Measurements from ENCODE around the gene CRB2.

- PRO-cap, result no peak
- RAMPAGE, long total RNA, 4 experiments, result no peak in any of the 4 experiments
Measured at GRCh38 chr9:122087752-122088321, 5.3 kb downstream of the TTLL11 start.

GRCh38 chr9:122164180-122164748, 4.6 kb downstream of the MORN5 start:
- PRO-cap, result no peak
- RAMPAGE, long total RNA, 4 experiments, result no peak in any of the 4 experiments

DNA sequence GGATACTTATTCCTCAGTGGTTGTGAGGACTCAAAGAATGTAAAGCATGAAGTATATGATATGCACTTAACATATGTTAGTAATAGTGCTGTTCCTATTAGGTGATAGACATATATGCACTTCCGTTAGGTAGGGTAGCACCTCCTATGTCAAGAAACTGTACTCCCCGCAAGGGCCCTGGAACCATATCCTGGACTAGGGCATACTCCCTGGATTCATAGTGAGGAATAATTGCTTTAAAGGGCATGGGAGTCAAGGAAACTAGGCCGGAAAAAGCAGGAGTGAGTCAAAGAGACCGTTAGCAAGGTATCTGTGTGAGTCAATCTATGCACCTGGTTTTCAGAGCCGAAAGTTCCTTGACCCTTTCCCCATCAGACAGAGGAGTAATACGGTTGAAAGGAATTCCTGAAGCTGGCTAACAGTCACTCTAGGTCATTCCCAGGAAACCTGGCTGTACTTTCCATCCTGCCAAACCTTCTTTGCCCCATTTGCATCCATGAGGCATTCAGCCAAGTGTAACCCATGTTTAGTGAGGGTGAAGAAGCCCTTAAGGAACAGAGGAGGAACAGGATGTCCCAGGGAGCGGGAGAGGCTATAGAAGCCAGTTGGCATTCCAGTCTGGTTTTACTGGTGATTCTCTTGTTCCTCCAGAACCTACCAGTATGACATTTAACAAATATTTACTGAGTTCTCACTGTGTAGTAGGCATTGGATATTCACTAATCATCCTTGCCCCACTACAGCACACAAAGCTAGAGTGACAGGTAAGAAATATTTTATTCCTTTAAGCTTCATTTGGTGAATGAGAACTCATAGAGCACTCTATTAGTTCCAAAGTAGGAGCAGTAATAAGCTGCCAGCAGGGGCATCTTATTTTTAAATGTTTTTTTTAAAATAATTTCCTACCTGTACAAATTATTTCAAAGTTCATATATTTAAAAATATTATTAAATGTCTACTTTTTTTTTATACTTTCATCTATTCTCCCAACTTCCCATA, 16.1 kb downstream of the RBM18 start:
- PRO-cap, result no peak
- RAMPAGE, long total RNA, 4 experiments, result no peak in any of the 4 experiments

DNA sequence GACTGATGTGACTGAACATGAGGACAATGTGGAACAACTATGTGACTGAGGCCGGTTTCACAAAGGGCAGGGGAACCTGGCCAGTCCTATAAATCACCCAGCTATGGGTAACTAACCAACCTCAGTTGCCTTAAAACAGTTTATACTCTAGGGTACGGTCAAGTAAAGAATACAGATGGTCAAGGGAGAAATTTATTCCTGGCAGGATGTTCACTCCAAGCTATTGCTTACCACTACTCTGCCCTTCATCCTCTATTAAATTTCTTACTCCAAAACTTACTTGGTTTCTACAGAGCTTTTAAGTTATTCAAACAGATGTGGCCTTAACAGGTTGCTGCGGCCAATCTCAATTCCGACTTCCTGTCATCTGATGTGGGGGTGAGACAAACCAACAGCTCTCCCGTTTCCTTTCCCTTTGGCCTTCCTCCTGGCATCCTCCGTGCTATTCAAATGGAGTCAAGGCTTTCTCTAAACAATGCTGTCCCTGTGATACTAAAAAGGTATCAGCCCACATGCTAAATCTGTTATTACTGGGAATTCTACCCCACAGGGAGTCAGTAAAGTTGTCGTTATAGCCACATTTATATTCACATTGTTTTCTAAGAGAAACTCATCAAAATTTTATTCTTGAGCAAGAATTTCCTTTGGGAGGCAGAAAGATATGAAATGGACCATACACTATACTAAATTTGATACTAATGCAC, 11.9 kb downstream of the RBM18 start:
- PRO-cap, result no peak
- RAMPAGE, long total RNA, 4 experiments, result no peak in any of the 4 experiments

DNA sequence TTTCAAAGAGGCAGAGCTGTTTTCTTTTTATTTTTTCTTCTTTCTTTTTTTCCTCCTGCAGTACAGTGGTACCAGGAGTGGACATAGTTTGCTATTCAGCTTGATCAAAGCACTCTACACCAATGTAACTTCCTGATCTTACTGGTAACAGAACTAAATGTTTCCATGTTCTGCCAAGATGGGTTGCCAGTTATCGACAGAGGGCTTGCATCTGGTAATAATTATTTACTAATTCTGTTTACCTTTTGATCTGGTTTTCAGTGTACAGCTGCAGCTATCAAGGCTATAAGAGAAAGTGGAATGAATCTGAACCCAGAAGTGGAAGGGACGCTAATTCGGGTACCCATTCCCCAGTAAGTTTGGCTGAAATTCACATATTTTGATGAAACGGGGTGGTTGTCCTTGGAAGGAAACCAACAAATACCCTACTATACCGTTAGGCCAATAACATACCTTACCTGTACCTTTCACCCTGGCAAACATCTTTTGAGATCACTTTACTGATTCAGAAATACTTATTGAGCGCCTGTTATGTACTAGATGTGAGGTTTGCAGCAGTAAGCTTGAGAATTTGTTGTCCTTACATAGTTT, 26.9 kb downstream of the MRRF start:
- PRO-cap, result no peak
- RAMPAGE, long total RNA, 4 experiments, result no peak in any of the 4 experiments

DNA sequence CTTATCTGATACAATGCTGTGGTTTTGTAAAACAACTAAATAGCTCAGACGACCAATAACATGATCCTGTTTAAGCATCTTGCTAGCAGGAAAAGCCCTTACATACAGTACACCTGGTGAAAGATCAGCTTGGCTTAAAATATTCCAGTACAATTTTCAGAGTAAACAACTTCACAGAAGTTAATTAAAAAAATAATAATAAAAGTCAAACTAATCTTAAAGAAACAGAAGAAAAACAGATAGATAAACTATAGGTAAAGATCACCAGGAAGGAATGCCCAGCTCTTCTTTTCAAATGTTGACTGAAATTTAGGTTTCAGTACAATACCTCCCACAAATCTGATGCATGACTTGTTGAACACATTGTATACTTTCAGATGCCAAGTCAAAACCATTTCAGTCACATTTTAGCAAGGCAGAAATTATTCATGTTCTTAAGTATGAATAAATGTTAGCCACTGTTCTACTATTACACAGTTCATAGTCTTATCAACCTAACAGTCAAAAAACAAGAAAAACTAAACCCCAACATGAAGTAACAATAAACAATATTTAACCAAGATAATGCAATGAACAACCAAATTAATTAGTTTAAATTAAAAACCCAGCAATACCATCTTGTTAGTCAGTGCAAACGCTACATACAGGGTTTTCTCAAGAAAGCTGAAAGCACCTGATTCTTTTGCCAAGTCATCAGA, 19.8 kb upstream of the PDCL start:
- PRO-cap, result no peak
- RAMPAGE, long total RNA, 4 experiments, result no peak in any of the 4 experiments

- PRO-cap, result no peak
- RAMPAGE, long total RNA, 4 experiments, result no peak in any of the 4 experiments
Measured at GRCh38 chr9:122864963-122865687, 36.7 kb upstream of the PDCL start.

DNA sequence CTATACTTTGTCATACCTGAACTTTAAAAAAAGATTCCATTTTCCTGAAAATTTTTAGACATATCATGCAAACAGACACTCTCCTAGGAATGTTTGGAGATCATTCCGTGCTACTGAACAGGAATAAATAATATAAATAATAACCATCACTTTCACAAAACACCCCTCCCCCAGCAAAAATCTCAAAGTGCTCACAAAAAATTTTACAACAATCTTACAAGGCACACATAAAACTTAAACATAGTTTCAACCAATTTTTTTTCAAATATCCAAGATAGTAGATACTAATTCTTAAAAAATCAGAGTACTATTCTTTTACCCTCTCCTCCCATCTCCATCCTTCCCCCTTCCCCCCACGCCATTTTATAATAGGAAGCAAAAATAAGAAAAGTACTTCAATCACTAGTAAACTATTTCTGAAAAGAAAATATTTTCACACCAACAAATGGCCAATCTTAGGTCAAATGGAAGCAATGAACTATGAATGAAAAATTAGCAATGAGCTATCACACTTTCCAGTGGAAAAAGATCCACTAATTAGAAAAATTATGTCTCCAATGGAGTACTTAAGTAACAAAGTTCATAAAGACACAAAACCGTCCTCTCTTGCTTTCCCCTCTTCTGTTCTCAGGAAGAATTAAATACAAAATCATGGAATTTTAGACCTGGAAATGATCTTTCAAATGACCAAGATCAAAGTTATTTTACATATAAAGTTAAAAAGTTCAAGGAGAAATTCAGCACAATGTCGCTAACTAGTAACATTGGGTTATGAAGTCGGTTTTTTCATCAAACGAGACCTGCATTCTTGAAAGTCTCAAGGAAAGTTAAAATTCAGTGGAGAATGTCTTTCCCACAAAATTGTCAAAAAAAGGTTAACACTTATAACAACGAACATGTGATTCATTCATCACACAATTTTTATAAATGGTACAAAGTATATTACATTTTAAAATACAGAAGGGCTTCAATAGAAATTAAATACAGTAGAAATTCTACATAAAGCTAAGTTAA, 3.4 kb upstream of the RC3H2 start:
- PRO-cap, result no peak
- RAMPAGE, long total RNA, 4 experiments, result no peak in any of the 4 experiments

- PRO-cap, result no peak
- RAMPAGE, long total RNA, 4 experiments, result no peak in any of the 4 experiments
Measured at GRCh38 chr9:123106497-123107532, 73.3 kb downstream of the GPR21 start.

DNA sequence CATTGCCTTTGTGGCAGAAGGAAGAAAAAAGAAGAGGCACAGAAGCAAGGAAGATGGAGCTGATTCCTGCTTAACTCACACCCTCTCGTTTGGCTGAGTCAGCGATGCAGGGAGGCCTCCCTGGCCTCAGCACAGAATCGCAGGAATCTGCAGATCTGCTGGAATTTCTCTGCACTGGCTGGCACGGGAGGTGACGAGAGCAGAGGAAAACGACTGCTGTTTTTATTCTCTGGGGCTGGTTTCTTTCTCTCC, 20.4 kb upstream of the CRB2 start:
- PRO-cap, result bidirectional peak, plus-strand start at position 152 of the sequence, minus-strand start at position 87 of the sequence
- RAMPAGE, long total RNA, 4 experiments, result no peak in any of the 4 experiments

DNA sequence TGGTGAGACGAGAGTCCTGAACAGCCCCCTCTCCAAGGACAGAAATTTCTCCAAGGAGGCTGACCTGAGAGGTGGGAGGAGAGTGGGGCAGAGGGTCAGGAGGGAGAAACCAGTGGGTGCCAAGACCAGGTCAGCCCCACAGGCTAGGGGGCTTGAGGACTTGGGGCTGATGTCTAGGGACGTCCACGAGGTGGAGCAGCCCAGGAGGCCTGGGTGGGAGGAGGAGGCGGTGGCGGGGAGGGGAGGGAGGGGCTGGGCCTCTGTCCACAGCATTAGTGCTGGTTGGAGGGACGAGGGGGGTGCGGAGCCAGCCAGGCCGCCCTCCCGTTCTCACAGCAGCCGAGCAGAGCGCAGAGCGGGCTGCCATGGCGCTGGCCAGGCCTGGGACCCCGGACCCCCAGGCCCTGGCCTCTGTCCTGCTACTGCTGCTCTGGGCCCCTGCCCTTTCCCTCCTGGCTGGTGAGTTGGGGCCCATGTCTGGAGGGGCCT, at the start of gene CRB2:
Gene CRB2 (plus strand): TSS at position 302 of the 489 bp plus-strand sequence.
- PRO-cap, result no peak
- RAMPAGE, long total RNA, 4 experiments, result no peak in any of the 4 experiments

- PRO-cap, result no peak
- RAMPAGE, long total RNA, 4 experiments, result no peak in any of the 4 experiments
Measured at GRCh38 chr9:123356998-123357489, 1.0 kb downstream of the CRB2 start.

DNA sequence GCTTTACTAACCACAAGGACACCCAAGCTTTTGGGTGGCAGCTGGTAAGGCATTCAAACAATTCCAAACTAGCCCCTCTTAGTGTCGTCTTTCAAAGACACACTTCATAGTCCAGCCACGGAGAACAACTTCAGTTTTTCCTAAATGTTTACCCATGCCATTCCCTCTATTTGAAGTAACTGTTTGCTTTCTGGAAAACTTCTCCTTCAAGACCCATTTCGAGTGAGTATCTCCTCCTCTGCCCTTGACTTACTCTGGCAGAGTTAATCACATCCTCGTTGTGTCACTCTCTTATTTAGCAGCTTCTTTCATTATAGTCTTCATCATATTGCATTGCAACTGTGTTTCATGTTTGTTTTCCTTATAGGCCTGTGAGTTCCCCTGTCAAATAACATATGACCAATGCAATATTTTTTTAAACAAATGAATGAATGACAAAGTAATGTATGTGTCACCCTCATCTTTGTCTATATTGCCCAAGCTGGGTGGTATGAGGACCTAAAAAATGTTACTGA, 172.8 kb downstream of the CRB2 start:
- PRO-cap, result no peak
- RAMPAGE, long total RNA, 4 experiments, result no peak in any of the 4 experiments

DNA sequence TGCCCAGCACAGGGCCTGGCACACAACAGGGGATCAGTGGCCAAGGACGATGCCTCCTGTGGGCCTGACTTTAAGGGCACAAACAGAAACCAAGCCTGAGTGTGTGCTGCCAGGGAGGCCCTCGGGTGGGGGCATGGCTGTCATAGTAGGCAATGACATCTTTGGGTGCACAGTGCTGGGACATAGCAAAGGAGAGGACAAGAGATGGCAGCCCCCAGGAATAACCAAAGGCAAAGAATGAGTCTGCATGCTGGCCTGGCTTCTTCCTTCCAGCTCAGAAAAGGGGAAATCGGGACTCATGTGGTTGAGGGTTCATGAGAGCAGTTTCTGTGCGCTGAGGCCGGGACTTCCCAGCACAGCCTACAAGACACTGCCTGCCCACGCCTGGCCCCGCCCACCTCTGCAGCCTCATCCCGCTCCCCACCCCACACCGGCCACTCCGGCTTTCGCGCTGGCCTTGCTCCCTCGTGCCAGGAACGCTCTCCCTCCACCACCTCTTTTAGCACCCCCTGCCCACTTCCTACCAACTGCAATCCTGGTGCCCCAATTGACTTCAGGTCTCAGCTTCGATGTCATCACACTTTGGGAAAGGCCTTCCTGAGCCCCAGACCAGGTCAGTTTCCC, 13.8 kb upstream of the LHX2 start:
- PRO-cap, result unidirectional peak, plus-strand start at position 450 of the sequence
- RAMPAGE, long total RNA, 4 experiments, result no peak in any of the 4 experiments

- PRO-cap, result no peak
- RAMPAGE, long total RNA, 4 experiments, result no peak in any of the 4 experiments
Measured at GRCh38 chr9:124008959-124009436, 2.6 kb upstream of the LHX2 start.

DNA sequence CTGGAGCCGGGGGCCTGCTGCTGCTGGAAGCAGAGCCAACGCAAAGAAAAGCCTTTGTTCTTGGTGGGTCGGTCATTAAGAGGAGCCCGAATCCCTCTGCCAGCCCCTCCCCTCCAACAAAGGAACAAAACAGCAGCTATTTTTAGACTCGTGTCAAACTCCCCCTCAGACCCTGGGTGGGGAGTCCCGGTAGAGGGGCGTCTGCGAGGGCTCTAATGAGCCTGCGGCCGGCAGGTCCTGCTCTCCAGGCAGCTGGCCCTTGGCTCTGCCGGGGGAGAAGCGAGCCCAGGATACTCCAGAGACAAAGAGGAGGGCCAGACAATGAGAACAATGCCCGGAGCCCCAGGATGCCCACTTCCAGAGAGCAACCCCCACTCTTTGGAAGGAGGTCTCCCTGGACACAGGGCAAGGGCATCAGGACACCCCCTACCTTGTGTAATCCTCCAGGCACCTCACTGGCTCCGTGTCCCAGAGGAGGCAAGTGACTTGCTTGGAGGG, 114.1 kb downstream of the LHX2 start:
- PRO-cap, result no peak
- RAMPAGE, long total RNA, 4 experiments, result no peak in any of the 4 experiments

DNA sequence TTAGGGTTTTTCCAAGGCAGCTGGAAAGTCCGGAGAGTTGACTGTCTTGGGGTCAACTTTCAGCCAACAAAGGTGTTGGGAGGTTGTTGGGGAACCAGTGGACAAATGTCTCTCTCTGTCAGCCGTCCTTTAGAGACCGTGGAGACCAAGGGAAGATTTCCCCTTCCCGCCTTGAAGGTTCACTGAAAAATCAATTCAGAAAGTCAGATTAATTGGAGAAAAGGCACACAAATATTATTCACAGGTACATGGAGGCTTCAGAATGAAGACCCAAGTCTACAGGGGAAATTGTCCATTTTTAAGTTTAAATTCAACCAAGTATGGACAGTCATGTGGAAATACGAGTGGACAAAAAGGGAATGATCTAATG, 120.0 kb upstream of the NEK6 start:
- PRO-cap, result no peak
- RAMPAGE, long total RNA, 4 experiments, result no peak in any of the 4 experiments

- PRO-cap, result no peak
- RAMPAGE, long total RNA, 4 experiments, result no peak in any of the 4 experiments
Measured at GRCh38 chr9:124261837-124262215, 4.1 kb downstream of the NEK6 start.

GRCh38 chr9:124380866-124381707, 34.2 kb downstream of the PSMB7 start:
- PRO-cap, result no peak
- RAMPAGE, long total RNA, 4 experiments, result no peak in any of the 4 experiments

GRCh38 chr9:124411494-124411981, 3.7 kb downstream of the PSMB7 start:
- PRO-cap, result no peak
- RAMPAGE, long total RNA, 4 experiments, result no peak in any of the 4 experiments